Breast epithelium (tissue), 2 donors: ENCODE data around the genes ZNF350, ZNF28 and ZNF347.

- PRO-cap, result no peak
- RAMPAGE, long total RNA, 2 experiments, result no peak in any of the 2 experiments
Observed at GRCh38 chr19:51572740-51573677, 1.9 kb downstream of the ZNF175 start.

GRCh38 chr19:51587136-51588046, 16.3 kb downstream of the ZNF175 start:
- PRO-cap, result no peak
- RAMPAGE, long total RNA, 2 experiments, result no peak in any of the 2 experiments

- PRO-cap, result no peak
- RAMPAGE, long total RNA, 2 experiments, result no peak in any of the 2 experiments
Observed at GRCh38 chr19:51651533-51652057, 5.0 kb upstream of the SIGLEC14 start.

DNA sequence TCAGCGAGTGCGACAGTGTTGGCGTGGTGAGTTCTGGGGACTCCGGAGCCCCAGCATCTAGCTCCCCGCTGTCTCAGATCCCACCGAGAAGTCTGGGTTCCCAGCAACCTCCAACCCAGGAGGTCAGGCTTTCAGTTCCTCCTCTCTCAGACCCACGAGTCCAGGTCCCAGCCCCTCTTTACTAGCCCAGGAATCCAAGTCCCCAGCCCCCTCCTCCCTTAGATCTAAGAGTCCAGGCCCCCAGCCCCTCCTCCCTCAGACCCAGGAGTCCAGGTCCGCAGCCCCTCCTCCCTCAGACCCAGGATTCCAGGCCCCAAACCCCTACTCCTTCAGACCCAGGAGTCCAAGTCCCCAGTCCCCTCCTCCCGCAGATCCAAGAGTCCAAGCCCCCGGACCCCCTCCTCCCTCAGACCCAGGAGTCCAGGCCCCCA, 11.3 kb downstream of the SPACA6 start:
- PRO-cap, result no peak
- RAMPAGE, long total RNA, 2 experiments, result no peak in any of the 2 experiments

- PRO-cap, result no peak
- RAMPAGE, long total RNA, 2 experiments, result no peak in any of the 2 experiments
Observed at GRCh38 chr19:51719123-51720205, 4.3 kb downstream of the HAS1 start.

GRCh38 chr19:51735956-51736694, 12.3 kb upstream of the HAS1 start:
- PRO-cap, result no peak
- RAMPAGE, long total RNA, 2 experiments, result no peak in any of the 2 experiments

GRCh38 chr19:51761758-51762135, 767 bp downstream of the FPR2 start:
- PRO-cap, result no peak
- RAMPAGE, long total RNA, 2 experiments, result no peak in any of the 2 experiments

DNA sequence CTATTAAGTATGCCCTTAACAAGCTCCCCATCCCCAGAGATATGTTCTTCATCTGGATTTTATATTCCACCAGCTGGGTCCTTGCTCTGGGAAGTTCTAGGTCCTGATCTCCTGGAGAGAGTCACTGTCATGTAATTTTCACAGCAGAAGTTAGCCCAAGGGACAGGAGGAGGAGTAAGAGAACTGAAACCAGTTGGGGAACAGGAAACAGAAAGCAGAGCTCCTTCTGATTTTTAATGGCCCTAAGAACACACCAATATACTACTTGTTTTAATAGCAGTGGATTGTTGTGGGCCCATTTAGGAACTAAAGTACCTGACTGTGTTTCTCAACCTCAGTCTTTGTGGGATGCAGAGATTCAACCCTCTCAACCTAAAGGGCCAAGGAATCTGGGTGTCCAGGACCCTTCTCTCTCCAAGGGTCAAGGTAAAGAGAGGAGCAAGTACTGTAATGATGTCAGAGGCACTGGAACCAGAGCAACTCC, 8.2 kb upstream of the FPR3 start:
- PRO-cap, result no peak
- RAMPAGE, long total RNA, 2 experiments, result no peak in any of the 2 experiments

DNA sequence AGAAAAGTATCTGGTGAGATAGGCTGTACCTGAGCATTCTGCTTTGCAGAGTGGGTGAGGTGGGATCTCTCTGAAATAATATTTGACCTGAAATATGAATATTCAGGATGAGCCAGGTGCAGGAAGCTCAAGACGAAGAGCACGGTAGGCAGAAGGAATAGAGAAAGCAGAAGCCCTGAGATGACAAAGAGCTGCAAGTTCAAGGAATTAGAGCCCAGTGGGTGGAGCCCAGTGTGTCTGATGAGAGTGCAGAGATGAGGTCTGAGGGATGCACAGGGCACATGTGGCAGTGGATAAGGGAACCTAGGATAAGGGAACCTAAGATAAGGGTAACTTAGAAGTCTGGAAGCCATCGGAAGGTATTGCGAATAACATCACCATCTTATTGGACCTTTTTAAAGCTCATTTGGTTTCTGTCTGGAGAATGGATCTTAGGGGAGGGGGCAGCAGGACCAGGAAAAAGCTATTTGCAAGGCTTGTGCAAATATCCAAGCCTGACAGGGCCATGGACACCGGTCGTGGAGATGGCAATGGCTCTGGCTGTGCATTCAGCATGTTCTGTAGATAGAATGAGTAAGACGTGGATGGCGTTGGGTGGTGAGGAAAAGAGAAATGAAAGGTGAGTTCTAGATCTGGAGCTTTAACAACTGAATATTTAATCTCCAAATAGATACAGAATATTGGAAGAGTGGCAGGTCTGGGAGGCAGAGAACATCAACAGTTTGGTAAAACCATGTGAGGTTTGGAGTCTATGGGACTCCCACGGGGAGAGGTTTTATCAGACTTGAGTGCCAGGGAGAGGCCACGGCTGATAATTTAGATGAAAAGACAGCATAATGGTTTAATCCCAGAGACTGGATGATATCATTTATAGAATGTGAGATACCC, 1.4 kb downstream of the FPR3 start:
- PRO-cap, result unidirectional peak, plus-strand start at position 251 of the sequence
- RAMPAGE, long total RNA, 2 experiments, result no peak in any of the 2 experiments

- PRO-cap, result no peak
- RAMPAGE, long total RNA, 2 experiments, result no peak in any of the 2 experiments
Observed at GRCh38 chr19:51800302-51800984, 5.5 kb downstream of the FPR3 start.

DNA sequence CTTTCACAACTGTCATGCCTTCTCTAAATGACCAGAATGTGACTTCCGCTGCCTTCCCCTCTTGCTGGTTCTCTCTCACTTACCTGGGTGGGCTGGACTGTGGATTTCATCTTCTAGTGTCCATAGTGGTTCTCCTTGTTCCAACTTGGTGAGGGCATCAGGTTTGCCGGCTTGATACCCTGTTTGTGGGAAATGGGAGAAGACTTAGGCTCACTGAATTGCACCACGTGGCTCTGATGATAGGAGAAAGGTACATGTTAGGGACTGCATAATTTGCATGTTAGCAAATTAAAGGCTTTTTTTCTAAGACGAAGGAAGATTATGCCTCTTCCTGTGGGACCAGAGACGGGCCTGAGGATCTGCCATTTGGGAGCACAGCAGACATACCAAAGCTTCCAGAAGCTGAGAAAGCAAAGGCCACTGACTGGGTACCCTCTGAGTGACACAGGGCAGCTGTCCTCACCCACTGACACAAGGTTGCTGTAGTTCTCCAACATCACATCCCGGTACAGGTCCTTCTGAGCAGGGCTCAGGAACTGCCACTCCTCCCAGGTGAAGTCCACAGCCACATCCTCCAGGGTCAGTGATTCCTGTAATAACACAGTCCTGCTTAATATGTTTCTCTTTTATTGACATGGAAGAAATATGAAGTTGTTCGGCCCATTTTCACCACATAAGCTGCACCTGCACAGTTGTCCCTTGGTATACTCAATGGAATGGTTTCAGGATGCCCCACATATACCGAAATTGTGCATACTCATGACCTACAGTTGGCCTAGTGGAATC, 8.2 kb downstream of the ZNF649 start:
- PRO-cap, result no peak
- RAMPAGE, long total RNA, 2 experiments, result no peak in any of the 2 experiments

DNA sequence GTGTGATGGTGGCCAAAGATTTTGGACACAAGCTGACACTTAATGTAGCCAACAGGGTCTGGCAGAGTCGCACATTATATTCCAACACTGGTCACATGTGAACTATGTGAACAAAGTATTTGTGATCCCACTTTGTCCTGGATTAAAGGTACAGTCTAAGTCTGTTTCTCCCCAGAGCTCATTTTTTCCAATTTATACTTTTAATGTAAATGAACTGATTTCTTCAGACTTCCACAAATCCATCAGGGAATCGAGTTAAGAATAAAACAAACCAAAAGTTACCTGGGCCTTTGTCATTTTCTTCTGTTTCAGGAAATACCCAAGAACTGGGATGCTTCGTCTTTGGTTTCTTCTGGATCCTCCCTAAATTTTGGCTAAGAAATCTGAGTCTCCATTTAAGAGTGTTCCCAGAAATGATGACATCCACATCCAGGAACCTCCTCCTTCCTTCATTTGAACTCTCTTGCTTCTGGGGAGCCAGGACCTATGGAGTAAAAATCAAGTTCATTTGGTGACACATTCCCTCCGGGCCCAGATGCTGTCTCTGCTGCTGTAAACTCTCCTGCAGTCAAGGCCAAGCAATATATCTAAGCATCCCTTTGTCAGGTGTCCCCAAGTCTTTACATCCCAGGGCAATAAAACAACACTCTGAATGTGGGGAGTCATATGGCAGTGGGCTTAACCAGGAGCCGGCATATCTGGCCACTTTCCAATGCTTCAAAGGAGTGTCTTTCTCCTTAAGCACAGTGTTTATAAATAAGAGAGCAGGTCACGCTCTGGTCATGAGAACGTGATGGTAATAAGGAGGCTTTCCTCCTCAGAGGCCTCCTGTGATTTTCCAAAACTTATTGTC, 4.8 kb downstream of the ZNF649 start:
- PRO-cap, result no peak
- RAMPAGE, long total RNA, 2 experiments, result no peak in any of the 2 experiments

GRCh38 chr19:51986090-51987221, at the start of gene ZNF350:
Gene ZNF350 (minus strand): TSS chr19:51986840.
- PRO-cap, result unidirectional peak, minus-strand start at chr19:51986854
- RAMPAGE, long total RNA, 2 experiments, result start-site peak on the minus strand in 1 of 2 experiments, at chr19:51986790-51986823 at its widest, 114 reads per replicate

DNA sequence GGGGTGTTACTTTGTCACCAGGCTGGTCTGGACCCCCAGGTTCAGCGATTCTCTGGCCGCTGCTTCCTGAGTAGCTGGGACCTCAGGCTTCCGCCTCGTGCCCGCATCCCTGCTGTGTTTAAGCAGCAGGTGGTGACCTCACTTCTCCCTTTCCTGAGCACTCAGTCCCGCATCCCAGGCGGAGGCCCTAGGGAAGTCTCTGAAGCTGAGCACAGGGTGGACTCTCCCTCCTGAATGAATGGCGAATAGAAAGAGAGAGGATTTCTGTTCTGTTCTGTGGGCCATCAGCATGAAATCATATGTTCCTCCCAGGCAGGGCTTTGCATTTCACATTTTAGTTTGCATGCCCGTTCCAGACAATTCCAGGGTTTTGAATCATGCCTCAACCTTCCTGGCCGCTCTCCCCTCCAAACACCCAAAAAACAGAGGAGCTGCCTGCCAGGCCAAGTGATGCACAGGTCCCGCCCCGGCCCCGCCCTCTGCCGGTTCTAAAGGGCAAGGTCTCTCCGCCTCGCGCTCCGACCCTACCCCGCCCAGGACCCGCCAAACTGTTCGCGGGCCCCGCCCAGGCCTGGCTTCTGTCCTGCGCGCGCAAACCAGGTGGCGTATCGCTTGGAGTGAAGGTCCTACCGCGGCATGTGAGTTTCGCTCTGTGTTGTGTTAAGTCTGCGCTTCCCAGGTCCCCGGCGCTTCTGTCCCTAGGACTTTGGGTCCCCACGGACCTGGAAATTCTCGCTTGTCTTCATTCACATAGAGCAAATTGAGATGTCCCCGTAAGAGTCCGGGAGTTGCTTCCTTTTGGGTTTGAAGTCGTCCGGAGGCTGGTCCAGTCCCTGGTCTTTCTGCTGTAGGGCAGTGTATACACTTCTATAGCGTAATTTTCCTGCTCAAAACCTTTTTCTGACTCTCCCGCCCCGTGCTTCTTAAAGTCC, 35.0 kb upstream of the ZNF808 start:
- PRO-cap, result no peak
- RAMPAGE, long total RNA, 2 experiments, result no peak in any of the 2 experiments

DNA sequence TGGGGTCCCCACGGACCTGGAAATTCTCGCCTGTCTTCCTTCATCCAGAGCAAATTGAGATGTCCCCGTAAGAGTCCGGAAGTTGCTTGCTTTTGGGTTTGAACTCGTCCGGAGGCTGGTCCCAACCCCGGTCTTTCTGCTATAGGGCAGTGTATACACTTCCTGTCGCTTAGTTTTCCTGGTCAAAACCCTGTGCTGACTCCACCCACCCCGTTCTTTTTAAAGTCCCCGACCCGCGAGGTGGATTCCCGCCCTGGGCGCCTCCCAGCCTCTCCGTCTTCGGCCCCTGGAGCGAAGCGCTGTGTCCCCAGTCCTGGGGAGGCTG, 8.6 kb downstream of the ZNF808 start:
- PRO-cap, result no peak
- RAMPAGE, long total RNA, 2 experiments, result no peak in any of the 2 experiments

DNA sequence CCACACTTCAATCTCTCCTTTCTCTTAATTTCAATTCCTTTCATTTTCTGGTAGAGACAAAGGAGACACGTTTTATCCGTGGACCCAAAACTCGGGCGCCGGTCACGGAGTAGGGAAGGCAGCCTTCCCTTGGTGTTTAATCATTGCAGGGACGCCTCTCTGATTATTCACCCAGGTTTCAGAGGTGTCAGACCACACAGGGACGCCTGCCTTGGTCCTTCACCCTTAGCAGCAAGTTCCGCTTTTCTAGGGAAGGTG, 58.3 kb downstream of the ZNF701 start:
- PRO-cap, result no peak
- RAMPAGE, long total RNA, 2 experiments, result no peak in any of the 2 experiments

GRCh38 chr19:52640975-52641707, 49.2 kb downstream of the ENSG00000269825 start:
- PRO-cap, result no peak
- RAMPAGE, long total RNA, 2 experiments, result no peak in any of the 2 experiments

- PRO-cap, result bidirectional peak, plus-strand start at chr19:52736001, minus-strand start at chr19:52735843
- RAMPAGE, long total RNA, 2 experiments, result no peak in any of the 2 experiments
Observed at GRCh38 chr19:52735330-52736062, 652 bp upstream of the ZNF611 start.

GRCh38 chr19:52820816-52821968, at the start of gene ZNF28:
Gene ZNF28 (minus strand): TSS chr19:52821633.
- PRO-cap, result bidirectional peak, plus-strand start at chr19:52821747, minus-strand start at chr19:52821633
- RAMPAGE, long total RNA, 2 experiments, result no peak in any of the 2 experiments

DNA sequence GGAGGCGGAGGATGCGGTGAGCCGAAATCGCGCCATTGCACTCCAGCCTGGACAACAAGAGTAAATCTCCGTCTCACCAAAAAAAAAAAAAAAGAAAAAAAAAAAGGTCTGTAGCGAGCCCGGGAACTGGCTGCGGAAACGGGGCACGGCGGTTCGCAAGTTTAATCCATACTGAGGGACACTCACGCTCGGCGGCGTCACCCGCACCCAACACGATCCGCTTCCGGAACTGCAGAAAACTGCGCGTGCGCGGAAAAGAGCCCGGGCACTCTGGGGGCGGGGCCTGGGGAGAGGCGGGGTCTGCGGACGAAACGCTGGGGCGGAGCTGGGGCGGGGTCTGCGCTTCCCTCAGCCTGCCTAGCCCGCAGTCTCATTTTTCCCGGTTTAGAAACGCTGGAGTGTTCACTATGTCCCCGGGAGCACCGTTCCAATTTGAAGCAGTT, at the start of gene ZNF347:
Gene ZNF347 (minus strand): TSS at position 231 of the 443 bp plus-strand sequence.
- PRO-cap, result bidirectional peak, plus-strand start at position 387 of the sequence, minus-strand start at position 231 of the sequence
- RAMPAGE, long total RNA, 2 experiments, result start-site peak on the minus strand in 2 of 2 experiments, centred at positions 211 to 226 of the sequence, 27 to 55 reads per replicate